Hair follicle dermal papilla cell (primary cell): ENCODE data around the gene DNAAF5.

GRCh38 chr7:34780-35776 lies 157.3 kb upstream of the FAM20C start:
- CAGE, long polyA plus RNA, result no peak

GRCh38 chr7:84034-84574 lies 108.3 kb upstream of the FAM20C start:
- CAGE, long polyA plus RNA, result no peak

GRCh38 chr7:129720-130456 lies 62.5 kb upstream of the FAM20C start:
- CAGE, long polyA plus RNA, result no peak

DNA sequence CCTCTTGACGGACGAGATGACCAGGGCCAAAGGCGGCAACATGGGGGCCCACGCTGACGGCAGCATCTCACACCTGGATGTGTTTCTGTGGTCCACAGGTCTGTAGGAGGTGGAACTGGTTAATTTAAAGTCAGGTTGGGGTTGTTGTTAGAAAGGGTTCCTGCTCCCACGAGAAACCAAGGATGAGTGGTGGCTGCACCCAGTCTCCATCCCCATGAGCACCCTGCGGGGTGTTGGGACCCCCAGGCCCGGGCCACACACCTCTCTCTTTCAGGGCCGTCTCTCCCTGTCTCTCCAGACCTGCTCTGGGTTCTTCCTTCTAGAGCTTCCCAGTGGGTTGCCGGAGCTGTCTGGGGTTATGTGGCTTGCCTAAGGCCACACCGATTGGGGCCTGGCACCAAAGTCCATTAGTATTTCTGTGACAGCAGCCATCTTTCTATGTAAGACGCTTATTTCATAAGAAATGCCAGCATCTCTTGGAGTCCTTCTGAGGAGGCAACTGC lies 8.9 kb downstream of the FAM20C start:
- CAGE, long polyA plus RNA, result no peak

- CAGE, long polyA plus RNA, result no peak
Observed at GRCh38 chr7:235160-235564, 42.8 kb downstream of the FAM20C start.

GRCh38 chr7:244356-245069 lies 45.5 kb upstream of the FOXL3 start:
- CAGE, long polyA plus RNA, result no peak

DNA sequence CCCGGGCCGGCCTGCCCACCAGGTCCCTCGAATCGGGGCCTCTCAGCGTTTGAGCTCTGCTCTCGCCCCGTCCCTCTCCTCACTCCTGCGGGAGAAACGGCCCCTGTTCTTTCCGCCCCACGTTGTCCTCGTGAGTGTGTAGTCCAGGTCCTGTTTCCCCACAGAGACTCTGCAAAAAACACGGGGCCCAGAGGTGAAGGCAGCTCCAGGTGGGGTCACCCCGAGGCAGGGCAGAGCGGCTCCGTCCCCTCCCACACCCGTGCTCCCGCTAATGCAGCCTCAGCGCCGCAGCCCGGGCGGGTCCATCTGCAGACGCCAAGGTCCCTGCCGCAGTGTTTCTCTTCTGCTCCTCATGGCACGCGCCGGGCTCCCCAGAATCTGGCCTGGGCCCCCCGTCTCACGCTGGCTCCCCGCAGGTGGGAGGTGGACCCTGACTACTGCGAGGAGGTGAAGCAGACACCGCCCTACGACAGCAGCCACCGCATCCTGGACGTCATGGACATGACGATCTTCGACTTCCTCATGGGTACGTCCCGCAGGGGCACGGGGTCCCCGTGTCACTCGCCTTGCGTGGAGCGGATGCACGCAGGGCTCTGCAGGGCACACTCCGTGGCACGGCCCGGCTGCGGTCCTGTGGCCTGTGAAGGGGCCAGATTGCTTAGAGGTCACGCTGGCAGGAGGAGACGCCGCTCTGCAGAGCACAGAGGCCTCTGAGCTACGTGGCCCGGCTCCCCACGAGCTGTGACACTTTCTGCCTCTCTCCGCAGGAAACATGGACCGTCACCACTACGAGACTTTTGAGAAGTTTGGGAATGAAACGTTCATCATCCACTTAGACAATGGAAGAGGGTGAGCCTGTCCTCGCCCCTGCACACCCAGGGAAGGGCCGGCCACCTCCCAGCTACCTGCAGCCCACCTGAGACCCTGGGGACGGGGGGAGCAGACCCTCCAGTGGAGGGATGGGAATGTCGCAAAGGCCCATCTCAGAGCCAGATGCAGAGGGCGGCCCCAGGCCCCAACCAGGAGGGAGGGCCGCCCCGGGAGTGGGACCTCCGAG lies 33.4 kb upstream of the FOXL3 start:
- CAGE, long polyA plus RNA, result no peak

- CAGE, long polyA plus RNA, result no peak
Observed at GRCh38 chr7:321334-322049, 31.5 kb downstream of the FOXL3 start.

DNA sequence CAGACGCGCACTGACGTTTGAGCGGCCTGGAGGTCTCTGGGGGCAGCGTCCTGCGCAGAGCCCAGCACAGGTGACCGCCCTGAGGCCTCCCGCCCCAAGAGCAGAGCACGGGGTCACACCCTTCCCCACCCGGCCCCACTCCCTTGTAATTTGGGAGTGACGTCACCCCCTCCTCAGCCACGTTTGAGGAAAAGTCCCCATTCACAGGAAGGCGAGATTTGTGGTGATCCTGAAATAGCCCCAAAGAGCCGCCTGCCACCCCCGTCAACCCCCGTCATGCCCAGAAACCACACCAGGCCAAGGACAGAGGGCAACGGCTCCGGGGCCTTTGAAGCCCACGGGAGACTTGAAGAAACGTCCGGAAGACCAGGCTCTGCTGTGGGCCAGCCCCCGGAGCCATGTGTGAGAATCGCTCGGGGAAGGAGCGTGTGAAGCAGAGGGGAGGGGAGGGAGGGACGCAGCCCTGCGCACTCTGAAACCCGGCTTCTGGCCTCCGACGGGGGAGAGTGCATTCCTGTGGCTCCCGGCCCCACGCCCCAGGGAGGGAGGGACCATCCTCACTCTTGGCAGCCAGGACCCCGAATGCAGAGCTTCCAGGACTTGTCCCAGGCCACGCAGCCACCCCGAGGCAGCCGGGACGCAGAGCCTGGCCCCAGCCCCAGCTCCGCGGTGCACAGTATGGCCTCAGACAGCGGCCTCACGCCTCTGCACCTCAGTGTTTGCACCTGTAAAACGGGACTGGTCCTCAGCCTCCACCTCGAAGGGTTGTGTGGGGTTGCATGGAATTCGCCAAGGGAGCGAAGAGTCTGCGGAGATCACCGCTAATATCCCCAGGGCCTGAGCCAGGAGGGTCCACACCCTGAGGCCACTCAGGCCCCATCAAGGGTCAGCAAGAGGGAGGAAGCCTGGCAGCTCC lies 67.5 kb downstream of the PDGFA start:
- CAGE, long polyA plus RNA, result no peak

- CAGE, long polyA plus RNA, result no peak
Observed at GRCh38 chr7:464922-465489, 54.6 kb downstream of the PDGFA start.

DNA sequence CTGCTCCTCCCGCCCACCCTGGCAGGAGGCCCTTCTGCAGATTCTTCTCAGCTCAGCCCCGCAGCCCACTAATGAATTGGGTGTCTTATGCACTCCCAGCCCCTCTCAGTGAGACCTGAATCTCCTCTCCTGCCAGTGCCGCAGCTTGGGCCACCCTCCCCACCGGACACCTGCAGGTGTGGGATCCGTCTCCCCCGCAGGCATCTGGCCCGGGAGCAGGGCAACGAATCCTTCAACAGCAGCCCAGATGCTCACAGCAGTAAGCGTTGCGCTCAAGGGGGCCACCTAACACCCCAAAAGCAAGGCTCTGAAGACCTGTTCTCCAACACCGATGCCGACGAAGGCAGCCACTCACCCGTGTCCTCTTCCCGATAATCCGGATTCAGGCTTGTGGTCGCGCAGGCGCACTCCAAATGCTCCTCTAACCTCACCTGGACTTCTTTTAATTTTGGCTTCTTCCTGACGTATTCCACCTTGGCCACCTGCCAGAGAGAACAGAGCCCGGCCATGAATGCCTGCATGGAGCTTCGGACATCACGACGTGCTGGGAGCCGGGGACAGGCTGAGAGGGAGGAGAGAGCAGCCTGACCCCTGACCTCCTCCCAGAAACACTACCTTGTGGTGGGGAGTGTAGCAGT lies 18.8 kb downstream of the PDGFA start:
- CAGE, long polyA plus RNA, result no peak

DNA sequence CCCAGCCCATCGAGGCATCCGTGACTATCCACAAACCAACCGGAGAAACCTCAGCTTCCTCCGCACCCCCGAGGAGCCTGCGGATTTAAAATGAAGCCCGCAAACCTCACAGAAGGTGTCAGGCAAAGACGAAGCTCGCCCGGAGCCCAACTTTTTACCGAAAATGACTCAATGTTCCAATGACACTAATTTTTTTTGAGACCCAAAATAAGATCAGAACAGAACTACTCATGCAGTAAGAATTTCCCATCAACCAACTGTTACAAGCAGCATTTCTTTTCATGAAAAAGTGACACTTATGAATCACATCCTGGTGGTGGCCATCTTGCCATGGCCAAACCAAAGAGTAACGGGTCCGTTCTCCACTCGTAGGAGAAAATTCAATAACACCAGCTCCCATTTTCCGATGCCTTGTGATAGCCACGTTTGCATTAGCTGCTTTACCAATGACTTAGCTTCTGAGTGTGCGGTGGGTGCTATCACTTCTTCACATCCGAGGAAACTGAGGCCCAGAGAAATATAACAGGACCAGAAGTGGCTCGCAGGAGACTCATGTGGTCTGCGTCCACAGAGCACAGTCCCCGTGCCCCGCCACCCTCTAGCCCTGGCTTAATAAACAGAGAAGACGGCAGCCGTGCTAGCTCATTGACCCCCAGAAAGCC lies 5.8 kb downstream of the PDGFA start:
- CAGE, long polyA plus RNA, result no peak

- CAGE, long polyA plus RNA, result no peak
Observed at GRCh38 chr7:522697-523192, 3.1 kb upstream of the PDGFA start.

DNA sequence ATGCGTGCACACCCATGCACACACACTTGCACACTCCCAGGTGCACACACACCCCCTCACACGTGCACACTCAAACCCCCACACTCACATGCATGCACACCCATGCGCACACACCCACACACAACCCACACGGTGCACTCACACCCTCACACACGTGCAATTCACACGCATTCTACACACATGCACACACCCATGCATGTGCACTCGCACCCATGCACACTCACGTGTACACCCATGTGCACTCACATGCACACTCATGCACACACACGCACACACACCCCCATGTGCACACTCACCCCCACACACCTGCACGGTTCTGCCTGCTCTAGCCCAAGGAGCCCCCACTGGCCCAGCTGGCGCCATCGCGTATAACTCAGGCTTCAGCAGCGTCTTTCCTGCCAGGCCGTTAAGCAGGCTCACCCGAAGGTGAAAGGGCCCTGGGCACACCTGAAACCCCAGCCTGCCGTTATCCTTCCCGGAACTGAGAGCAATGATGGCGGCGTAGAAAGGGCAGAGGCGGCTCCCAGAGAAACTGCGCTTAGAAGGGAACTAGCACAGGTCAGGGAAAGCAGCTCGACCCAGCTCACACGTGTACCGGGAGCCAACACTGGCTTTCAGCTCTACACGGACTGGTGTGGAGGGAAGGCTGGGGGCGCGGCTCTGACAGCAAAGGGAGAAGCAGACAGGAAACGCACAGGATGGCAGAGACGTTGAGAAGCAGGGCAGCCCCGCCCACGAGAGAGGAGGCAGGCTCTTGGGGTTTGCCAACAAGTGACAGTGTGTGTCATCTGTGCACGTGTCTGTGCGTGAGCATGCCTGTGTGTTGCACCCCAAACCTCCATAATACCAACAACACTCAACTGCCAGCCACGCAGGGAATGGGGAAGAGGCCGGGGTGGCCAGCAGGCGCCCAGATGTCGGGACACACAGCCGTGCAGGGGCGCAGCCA lies 64.2 kb upstream of the PDGFA start:
- CAGE, long polyA plus RNA, result no peak

DNA sequence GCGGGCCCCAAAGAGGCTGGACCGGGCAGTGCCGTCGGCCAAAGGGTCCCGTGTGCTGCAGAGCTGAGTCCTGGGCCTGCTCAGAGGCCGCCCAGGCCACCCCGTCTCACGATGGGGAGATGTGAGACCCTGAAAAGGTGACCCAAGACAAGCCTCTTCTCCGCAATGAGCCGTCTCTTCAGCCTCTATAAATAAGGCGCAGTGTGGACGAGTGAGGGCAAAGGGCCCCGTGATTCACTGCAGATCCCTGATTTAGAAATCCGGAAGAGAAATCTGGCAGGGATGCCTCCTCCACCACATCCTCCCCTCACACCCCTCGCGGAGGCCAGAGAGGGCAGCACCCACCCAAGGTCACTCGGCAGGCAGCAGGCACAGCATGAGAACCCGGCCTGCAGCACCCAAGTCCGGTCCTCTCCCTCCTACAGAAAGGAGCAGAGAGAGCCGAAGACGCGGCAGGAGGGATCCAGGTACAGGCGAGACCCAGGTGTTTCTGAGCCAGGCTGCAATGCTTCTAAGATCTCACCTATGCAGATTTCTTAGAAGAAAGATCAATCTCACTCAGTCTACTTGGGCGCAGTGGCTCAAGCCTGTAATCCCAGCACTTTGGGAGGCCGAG lies 81.6 kb upstream of the DNAAF5 start:
- CAGE, long polyA plus RNA, result no peak

DNA sequence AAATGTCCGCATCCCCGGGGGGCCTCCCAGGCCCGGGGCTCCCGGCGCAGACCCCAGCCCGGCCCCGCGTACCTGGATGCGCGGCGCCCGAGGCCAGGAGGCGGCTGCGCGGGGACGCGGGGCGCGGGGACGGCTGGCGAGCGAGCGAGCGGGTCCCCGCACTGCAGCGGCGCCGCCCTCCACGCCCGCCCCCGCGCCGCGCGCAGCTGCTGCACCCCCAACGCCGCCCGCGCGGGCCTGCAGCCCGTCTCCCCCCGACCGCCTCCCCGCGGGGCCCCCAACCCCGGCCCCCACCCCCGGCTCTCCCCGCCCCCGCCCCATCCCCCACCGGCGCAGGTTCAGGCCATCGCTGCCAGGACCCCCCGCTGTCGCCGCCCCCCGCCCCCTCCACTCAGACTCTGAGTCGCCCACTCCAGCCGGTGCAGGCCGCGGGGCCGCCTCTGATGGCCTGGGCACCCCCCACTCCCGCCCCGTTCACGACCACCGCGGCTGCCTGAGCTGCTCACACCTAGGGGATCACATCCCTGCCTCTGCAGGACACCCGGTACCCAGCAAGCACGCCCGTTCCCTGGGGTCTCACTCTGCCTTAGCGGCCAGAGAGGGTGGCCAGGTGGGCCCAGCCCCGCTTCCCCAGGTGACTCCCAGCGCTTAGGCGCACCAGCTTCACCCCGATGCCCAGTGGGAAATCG lies 14.0 kb upstream of the DNAAF5 start:
- CAGE, long polyA plus RNA, result no peak

GRCh38 chr7:726416-726834 lies at the start of gene DNAAF5:
TSS of gene DNAAF5 (plus strand) at chr7:726699.
- CAGE, long polyA plus RNA, result no peak

- CAGE, long polyA plus RNA, result no peak
Observed at GRCh38 chr7:768326-769296, 41.5 kb upstream of the PRKAR1B start.

GRCh38 chr7:869232-869850 lies 7.0 kb upstream of the GET4 start:
- CAGE, long polyA plus RNA, result no peak

DNA sequence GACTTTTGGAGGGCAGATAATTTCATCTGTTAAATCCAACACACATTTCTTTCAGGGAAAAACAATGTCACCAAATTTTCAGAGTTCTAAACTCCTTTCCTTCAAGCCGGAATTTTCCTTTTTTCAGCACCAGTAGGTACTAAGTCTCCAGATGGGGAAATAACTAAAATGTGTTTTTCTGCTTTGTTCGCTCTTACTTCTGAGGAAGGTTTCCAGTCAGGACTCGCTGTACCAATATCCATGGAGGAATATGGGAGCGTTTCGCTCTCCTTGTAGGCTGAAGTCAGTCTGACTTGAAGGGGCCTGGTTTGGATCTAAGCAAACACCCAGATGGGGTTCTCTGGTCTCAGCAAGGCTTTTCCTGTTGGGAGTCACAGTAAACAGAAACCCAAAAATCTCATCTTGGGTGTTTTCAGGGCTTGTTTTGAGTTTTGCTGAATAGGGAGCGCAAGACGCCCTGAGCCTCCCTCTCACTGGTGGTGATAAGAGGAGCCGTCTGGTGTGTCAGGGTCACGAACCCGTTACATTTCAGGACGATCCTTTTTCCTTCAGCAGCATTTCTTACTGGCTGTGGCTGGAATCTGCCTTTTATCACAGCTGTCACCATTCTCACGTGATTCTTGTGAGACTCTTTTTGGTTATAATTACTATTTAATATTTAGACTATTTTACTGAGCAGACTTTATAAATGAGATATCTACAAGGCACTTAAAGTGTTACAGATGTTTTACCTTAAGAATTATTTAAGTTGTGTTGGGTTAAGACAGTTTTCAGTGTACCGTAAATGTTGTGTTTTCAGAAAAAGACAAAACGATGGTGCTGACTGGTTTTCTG lies 2.4 kb upstream of the GET4 start:
- CAGE, long polyA plus RNA, result no peak